Renal cortical epithelial cell (primary cell): ENCODE results near the genes FAM170A and CSNK1G3.

- RRBS, result no CpG with 5 or more reads among the region's 10 CpGs
These were observed 64.2 kb upstream of the TNFAIP8 start for GRCh38 chr5:119291371-119292261.

DNA sequence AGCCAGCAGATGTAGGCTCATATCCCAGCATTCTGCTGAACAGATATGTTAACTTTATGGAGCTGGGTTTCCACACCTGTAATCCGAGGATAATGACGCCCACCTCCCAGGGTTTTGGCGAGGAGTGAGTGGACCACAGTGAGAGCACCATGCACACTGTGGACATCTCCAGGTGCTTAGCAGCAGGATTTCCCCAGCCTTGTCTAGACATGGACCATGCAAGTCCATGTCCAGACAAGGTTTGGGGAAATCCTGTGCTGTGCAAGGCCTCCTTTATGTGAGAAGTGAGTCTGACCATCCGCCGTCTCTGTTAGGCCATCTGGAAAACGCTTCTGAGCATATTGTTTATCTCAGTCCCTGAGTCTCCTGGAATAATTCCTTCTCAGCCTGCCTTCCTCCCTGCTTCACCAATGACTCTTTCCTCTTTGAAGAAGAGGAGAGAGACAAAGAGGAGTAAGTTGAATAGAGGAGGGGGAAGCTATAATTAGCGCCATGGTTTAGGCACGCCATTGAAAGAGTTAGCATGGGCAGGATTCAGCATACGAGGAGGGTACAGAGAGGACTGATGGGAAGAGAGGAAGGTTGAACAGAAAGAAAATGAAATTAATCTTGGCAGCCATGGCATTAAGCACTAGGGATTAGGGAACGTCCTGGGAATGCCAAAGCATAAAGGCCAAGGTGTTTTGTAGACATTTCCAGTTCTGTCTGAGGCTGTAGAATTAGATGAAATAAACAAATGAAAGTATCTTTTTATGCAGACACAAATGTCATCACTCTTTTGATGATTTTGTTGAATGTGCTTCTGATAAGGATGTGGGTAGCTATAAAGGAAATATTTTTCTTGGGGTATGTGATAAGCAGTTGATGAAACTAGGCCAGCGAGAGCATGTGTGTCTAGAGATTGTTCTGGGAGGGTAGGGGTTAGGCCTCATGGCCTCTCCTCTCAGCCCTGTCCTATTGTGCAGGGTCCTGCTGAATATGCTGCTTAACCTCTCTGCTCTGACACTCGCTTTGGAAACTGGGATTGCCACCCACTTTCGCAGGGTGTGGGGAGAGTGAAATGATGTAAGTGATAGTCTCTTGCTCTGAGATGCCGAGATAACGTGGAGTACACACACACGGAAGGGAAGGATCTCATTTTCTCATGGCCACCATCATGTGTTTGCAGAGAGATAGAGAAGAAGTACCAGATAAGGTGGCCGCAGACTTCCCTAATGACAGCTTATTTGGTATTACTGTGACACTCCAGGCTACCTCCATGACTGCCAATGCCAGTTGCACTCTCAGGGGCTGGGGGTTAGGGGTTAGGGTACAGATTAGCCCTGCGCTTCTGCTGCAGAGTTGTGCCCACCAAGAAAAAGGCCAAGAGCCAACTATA is 25.7 kb upstream of the TNFAIP8 start:
- RRBS, result no CpG with 5 or more reads among the region's 18 CpGs

DNA sequence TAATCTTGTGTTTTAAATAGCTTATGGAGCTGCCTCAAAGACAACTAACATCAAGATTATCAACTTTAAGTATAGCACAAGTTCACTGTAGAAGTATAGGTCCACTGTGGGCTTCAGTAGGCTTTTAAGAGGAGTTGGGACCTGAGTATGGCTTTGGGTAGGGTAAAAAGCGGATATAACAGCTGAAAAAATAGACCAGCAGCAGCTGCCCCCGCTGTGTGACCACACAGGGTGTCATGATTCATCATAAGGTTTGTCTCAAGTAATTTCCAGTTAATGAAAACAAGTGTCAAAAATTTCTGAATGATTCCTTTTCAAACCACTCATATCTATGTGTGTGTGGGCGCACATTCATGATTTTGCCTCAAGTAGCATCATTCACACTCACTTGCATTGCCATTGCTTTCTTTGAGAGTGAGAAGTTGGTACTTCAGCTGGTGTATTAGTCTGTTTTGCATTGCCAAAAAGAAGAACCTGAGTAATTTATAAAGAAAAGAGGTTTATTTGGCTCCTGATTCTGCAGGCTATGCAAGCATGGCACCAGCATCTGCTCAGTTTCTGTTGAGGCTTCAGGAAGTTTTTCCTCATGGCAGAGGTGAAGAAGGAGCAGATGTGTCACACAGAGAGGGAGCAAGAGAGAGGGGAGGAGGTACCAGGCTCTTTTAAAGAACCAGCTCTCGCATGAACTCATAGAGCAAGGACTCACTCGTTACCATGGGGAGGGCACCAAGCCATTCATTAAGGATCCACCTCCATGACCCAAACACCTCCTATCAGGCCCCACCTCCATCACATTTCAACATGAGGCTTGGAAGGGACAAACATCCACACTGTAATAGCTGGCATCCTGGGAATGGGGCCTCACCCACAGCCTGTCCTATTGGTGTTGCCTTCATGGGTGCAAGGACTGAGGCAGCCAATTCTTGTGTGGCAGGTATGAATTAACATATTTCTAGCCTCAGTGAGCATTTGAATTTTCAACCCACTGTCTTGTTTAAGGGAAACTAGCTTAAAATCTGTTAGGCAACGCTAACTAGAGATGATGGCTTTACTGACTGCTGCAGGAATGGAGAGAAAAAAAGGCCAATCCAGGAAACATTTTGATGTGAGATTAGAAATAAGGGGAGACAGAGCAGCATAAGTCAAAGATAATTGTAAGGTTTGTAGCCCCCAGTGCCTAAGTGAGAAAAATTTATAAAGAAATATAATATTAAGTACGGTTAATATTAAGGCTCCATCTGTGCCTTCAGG is 11.8 kb upstream of the TNFAIP8 start:
- RRBS, result no CpG with 5 or more reads among the region's 7 CpGs

DNA sequence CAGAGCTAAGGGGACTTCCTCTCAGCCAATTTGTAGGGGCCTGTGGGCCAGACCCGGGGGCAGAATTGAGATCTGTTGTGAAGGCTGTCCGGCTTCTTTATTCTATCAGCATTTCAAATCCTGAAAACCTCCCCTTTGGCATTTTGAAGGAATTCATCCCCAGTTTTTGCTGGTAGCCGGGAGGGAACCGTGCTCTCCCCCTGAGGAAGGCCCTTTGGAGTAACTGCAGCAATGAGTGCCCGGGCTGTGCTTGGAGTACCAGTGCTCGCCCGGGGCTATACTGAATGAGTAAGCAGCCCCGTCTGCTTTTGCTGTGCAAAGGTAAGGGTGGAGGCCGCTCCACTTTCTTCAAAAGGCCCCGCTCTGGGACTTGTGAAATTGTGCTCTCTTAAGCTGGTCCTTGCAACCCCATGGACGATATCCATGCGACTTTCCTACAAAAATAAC is 724 bp upstream of the TNFAIP8 start:
- RRBS, result 29% methylated on average over 4 of the region's 12 CpGs

DNA sequence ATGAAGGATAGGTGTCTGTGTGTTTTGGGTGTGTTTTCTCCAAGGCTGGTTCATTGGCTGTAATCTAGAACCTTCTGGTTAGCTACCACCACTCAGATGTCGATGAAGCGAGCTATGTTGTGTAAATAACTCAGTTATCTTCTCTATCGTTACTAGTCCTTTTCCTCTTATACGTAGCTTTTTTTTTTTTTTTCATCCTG is 2.0 kb downstream of the TNFAIP8 start:
- RRBS, result no CpG with 5 or more reads among the region's 4 CpGs

- RRBS, result no CpG with 5 or more reads among the region's 9 CpGs
These were observed at the start of gene FAM170A for GRCh38 chr5:119629383-119629759. TSS of gene FAM170A (plus strand) at chr5:119629558.

DNA sequence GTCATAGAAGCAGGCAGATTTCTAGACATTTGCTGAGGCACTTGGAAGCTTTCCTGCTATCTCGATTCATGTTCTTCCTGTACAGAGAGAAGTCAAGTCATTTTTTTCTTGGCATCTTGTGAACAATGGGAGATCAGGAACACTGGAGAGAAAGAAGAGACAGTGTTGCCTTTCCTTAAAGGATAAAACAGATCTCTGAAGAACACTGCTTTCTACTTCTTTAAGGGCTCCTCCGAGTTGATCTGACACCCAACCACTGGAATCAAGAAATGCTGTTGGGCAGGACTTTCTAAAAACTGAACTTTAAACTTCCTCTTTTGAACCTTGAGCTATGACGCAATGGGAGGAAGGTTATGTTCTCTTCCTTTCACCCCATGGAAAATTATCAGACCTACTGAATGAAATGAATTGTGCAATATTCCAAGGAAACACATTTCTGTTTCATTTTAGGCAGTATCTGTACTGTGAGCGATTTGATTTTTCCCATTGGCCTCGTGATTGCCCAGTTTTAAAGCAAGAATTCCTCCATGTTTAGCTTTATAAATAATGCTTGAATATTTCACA is 206.1 kb upstream of the PRR16 start:
- RRBS, result no CpG with 5 or more reads among the region's 5 CpGs

DNA sequence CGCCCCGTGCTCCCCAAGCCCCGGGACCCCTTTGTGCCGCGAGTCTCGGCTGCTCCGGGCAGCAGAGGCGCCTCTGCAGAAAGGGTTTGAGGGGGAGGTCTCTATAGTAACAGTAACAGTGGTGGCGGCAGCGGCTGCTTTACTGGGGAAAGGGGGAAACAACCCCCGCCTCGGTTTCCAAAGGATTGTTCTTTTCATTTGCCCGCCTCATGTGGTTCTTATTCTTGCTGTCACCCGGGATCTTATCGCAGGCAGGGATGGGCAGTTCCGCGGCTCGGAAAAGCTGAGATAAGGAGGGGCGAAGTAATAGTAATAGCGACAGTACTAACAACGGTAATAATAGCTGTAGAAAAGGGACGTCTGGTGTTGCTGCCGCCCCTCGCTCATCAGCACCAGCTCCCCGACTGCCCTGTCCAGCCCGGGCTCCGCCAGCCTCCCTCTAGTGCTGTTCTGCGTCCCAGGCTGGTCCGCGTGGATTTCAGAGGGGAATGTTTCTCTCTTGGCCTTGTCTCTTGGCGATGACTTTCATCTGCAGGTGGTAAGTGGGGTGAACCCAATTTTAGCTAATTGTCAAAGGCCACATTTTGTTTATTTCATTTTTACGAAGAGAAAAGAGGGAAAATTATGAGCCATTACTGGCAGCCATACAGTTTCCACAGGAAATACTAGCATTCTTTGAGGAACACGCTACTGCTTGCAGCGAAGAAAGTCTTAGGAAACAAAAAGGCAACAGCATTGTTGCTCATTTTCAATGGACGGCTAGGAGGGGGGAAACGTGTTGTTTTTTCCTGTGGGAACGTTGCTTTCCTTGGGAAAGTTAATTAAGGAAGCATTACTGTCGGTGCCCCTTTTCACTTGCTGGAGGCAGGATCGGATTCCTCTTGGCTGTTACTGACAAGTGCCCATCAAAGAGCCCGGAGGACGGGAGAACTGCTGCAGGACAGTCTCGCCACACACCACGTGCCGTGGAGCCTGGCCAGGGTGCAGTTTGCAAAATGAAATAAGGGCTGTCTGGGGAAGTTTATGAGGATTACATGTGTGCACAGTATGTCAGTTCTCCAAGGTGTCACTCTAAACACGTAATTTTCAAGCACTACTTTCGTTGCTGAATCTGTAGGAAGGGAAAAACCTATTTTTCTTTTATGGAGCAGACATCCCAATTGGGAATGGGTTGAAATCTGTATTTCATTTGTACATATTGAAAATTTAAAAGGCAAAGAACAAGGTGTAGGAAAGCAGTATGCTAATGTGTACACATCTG is 776 bp downstream of the SNCAIP start:
- RRBS, result no CpG with 5 or more reads among the region's 46 CpGs

DNA sequence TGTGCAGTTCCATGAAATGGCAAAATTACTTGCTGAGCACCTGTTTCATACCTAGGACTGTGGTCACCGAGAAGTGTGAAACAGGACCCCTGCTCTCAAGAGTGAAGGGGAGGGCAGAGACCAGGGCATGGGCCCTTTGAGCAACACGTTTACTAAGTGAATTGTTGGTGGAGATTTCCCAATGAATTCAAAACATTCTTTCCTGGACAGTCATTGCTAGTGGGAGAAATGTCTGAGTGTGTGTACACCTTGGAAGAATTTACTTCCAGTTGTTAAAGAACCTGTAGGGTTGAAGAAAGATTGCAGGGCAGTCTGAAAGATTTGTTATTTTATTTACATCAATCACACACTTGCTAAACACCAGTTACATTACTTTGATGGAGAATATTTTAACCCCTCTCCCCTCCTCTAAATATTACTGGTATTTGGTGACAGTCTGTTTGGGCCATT is 819 bp downstream of the SNX24 start:
- RRBS, result no CpG with 5 or more reads among the region's 2 CpGs

DNA sequence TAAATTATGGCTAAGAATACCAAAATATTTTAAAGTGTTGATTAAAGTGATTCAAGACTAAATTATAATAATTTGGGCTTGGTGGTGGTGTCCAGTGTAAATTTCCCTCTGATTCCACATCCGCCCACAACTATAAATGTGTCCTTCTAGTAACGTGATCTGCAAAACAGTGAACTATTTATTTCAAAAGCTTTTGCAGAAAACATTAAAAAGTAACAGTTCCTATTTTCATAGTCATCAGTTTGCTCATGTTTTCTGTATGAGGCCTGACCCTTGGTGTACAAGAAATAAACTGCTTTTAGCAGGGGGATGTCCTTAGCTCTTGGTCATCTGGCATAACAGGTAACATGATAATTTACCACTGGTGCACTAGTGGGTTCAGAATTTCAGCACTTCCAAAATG is 16.9 kb downstream of the PPIC start:
- RRBS, result no CpG with 5 or more reads among the region's 2 CpGs

- RRBS, result 4% methylated on average over 13 of the region's 84 CpGs
These were observed 10.1 kb downstream of the PRDM6 start for GRCh38 chr5:123098671-123099910.

DNA sequence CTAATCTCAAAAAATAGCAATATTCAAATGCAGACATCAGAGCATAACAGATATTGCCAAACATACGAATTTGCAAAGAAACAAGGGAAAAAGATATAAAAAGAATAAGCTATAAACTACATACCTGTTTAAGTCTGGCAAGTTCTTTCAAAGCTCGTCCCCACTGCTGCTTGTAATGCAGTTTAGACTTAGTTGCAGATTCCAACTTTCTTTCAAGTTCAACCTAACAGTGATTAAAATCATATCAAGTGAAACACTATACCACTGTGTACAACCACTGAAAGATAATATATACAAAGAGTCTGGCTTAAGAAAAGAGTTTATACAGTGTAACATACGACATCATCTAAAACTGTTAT is 58.9 kb downstream of the CEP120 start:
- RRBS, result no CpG with 5 or more reads among the region's 3 CpGs

- RRBS, result no CpG with 5 or more reads among the region's 3 CpGs
These were observed 5.5 kb upstream of the CEP120 start for GRCh38 chr5:123428604-123429122.

DNA sequence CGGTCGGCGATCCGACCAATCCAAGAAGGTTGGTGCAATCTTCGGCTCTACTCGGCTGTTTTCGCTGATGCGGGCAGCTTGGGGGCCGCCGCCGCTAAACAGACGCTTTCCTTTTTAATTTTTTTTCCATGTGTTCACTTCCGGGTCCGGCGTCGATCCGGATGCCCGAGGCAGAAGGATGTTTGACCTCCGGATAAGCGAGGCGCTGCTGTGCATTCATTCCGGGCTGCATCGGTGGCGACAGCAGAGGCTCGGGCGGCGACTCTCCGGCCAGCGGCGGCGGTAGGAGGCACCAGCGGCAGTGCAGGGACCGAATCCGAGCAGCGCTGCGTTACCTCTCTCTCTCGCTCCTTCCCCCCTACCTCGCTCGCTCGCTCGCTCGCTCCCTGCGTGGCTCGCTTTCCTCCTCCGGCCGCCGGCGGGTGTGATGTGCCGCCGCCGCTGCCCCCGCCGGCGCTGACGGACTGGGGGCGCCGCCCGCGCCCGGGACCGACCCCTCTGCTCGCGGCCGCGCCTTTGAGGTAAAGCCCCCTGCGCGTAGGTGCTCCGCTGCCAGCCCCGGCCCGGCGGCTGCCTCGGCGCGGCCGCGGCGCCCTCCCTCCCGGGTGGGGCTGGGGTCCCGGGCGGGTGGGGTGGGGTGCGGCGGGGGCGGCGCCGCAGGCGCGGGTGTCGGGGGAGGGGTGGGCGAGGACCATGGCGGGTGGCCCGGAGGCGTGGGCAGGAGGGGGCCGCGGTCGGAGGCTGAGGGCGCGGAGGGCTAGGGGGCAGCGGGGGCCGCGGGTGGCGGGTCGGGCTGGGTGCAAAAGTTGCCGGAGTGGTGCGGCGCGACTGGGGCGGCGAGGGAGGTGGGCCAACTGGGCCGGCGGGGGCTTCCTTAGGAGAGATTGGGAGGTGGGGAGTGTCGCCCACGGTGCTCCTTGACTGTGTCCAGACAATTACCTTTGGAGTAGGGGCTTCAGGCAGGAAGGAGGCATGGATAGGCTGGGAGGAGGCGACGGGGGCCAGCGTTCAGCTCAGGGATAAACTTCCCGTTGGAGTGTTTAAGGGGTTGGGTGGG is at the start of gene CSNK1G3:
Gene CSNK1G3 (plus strand): TSS at position 128 of the 1,057 bp plus-strand sequence.
- RRBS, result 2% methylated on average over 49 of the region's 116 CpGs

- RRBS, result no CpG with 5 or more reads among the region's 3 CpGs
These were observed 188.6 kb downstream of the CSNK1G3 start for GRCh38 chr5:123700547-123700980.

- RRBS, result no CpG with 5 or more reads among the region's 14 CpGs
These were observed 615.8 kb downstream of the CSNK1G3 start for GRCh38 chr5:124127561-124128375.

DNA sequence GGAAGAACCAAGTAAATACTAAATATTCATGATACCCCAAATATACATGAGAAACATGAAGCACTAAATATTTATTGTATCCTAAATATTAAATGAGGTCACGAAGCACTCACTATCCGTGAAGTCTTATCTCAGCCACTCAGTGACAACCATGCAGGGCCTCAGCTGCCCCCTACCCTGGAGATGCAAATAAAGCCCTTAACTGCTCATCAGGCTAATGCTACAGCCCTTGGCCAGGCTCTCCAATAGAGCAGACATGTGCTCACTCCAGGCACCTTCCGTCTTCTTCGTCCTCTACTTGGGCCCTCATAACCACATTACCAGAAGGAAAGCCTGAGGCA is 121.2 kb downstream of the ZNF608 start:
- RRBS, result no CpG with 5 or more reads among the region's 4 CpGs

DNA sequence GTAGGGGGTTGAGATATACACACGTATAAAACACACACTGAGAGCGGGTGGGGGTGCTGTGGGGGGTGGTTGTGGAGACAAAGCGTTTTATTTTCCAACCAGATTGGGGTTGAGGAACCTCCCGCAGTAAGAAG is 2.4 kb upstream of the ZNF608 start:
- RRBS, result no CpG with 5 or more reads among the region's 4 CpGs

GRCh38 chr5:124887834-124888471 is 141.5 kb upstream of the ZNF608 start:
- RRBS, result no CpG with 5 or more reads among the region's 8 CpGs

- RRBS, result no CpG with 5 or more reads among the region's 3 CpGs
These were observed 232.7 kb upstream of the ZNF608 start for GRCh38 chr5:124979116-124979622.